ENCODE measurements around a stretch of chr4.

- PRO-cap, result no peak
Measured at GRCh38 chr4:180134047-180134591, 2109.1 kb upstream of the TENM3 start.

DNA sequence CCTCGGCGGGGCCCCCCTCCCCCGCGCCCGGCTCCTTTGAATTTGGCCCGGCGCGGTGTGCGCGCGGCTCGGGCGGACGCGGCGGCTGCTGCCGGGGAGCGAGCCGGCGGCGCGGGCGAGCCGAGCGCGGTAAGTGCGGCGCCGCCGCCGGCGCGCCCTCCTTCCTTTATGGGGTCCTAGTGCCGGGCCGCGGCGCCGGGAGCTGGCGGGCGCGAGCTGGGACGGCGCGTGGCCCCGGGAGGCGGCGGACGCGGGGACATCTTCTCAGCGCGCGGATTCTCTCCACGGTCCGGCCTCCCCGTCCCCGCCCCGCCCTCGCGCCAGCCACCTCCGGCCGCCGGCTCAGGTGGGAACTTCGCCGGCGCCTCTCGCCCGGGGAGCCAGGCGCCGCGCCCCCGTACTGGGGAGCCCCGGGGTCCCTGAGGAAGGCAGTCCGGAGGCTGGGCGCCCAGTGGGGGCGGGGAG is 98.5 kb upstream of the TENM3 start:
- PRO-cap, result no peak

DNA sequence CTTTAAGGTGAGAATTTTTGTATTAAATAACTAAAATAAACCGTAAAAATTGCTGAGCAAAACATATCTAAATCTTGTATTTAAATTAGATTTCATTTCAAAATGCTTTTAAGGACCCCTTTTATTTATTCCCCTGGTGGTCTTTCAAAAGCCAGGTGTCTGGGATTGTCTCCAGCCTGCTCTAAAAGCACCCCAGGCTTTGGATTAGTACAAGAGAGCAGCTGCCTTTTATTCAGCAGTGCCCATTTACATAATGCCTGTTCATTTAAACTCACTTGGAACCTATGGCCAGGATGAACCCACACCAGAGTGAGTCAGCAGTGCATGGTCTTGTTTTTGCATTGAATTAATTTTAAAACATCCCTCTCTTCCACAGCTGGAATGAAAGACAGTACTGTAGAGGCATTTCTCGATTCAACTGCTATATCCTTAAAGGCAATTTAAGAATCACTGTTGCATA is 64.1 kb upstream of the TENM3 start:
- PRO-cap, result no peak

- PRO-cap, result no peak
Measured at GRCh38 chr4:182680033-182680701, 237.0 kb downstream of the DCTD start.

GRCh38 chr4:182929357-182929706 is 12.1 kb upstream of the DCTD start:
- PRO-cap, result no peak

DNA sequence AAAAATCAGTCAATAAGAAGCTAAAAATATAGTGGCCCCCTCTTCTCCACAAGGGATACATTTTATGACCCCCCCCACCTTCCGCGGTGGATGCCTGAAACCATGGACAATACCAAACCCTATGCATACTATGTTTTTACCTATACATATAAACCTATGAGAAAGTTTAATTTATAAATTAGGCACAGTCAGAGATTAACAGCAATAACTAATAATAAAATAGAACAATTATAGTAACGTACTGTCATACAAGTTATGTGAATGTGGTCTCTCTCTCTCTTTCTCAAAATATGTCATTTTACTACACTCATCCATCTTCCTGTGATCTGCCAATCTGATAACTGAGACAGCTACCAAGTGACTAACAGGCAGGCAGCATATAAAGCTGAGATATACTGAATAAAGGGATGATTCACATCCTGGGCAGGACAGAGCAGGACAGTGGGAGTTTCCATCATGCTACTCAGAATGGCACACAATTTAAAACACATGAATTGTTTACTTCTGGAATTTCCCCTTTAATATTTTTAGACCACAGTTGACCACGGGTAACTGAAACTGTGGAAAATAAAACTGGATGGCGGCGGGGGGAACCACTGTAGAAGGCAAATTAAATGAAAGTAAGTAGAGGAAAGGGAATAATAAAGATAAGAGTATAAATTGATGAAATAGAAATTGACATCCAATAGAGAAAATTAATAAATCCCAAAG is 58.5 kb upstream of the DCTD start:
- PRO-cap, result no peak

- PRO-cap, result no peak
Measured at GRCh38 chr4:183171726-183172012, 72.6 kb downstream of the WWC2 start.

DNA sequence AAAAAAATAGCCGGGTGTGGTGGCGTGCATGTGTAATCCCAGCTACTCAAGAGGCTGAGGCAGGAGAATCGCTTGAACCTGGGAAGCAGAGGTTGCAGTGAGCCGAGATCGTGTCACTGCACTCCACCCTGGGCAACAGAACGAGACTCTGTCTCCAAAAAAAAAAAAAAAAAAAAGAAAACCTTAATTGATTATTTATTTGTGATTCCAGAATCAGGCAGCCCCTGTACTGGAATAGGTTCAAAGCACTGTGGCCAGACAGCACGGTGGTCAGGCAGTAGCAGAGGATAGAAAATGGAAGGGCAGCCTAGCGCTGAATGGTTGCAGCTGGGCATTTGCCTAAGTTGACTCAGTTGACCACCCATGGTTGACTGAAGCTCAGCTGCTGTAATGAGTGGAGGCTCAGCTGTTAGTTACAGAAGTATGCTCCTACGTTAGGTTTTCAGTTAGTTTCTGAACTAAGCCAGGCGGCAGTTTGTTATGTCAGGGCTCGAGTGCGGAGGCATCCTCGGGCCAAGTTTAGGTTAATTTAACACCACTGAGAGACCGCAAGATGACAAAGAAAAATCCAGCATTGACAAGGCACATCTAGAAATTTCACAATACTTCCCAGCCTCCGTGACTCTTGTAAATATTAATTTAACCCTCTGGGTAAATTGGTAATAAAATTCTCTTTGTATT is 33.3 kb upstream of the CDKN2AIP start:
- PRO-cap, result no peak

GRCh38 chr4:183430562-183431099 is 13.8 kb upstream of the CDKN2AIP start:
- PRO-cap, result no peak

DNA sequence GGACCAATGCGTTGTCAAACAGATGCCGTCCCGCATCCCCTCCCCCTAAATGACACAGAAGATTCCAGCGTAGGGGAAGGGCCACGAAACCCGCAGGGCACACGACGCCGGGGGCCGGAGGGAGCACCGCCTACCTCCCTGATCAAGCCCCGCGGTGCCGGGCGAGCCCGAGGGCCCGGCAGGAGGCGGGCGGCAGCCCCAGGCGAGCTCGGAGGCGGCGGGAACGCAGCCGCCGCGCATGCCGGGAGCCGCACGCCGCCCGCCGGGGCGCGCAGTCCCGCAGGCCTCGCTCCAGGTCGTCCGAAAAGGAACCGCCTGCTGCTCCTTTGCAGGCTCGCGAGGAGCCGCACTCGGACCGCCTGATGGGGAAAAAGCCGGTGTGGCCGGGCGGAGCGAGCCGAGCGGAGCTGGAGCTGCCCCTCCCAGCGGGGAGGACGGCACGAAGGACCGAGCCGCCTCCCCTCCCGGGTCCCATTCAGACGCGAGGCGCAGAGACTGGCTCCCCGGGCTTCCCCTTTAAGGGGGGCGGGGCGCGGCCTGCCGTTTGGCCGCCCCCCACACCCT is 734 bp upstream of the ING2 start:
- PRO-cap, result bidirectional peak, plus-strand start outside the sequence, minus-strand start at position 475 of the sequence

DNA sequence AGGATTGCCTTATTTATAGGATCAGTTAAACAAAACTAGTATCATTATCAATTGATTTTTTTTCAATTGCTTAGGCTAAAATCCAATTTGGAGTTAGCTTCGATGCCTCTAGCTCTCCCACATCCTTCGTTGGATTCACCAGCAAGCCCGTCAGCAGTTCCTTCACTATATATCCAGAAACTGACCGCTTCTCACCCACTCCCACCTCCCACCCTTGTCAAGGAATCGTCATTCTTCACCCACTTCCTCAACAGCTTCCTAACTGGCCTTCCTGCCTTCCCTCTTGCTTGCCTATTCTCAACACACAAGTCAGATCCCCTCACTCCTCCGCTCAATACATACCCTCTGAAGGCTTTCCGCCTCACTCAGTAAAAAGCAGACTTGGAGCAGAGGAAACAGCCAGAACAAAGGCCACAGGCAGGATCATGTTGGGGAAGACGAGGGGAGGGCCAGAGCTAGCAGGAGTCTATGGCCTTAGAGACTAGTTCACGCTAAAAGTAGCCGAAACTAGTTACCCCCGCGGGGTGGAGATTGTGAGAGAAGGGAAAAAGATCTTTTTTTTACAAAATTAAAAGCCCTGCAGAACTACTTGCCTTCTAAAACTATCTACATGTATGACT is 23.7 kb downstream of the RWDD4 start:
- PRO-cap, result no peak

DNA sequence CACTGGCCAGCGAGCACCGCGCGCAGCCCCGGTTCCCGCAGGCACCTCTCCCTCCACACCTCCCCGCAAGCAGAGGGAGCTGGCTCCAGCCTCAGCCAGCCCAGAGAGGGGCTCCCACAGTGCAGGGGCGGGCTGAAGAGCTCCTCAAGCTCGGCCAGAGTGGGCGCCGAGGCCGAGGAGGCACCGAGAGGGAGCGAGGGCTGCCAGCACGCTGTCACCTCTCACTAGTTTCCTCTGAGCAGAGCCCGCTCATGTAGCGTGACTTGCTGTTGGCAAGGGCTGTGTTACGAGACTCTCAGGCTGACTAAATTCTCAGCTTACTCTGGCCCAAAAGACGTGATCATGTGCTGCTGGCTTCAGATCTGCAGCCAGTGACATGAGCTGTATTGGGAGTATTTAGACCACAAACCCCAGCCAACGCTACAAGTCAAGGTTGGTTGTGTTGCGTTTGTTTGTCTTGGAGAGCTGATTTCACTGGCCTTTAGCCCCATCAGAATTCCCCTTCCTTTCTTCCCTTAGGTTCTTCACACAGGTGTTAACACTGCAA is 87.8 kb downstream of the TRAPPC11 start:
- PRO-cap, result no peak

GRCh38 chr4:183798976-183799363 is 106.1 kb upstream of the STOX2 start:
- PRO-cap, result no peak

- PRO-cap, result no peak
Measured at GRCh38 chr4:183966058-183966731, 61.1 kb downstream of the STOX2 start.

GRCh38 chr4:184264218-184264735 is 46.6 kb upstream of the ENPP6 start:
- PRO-cap, result no peak

DNA sequence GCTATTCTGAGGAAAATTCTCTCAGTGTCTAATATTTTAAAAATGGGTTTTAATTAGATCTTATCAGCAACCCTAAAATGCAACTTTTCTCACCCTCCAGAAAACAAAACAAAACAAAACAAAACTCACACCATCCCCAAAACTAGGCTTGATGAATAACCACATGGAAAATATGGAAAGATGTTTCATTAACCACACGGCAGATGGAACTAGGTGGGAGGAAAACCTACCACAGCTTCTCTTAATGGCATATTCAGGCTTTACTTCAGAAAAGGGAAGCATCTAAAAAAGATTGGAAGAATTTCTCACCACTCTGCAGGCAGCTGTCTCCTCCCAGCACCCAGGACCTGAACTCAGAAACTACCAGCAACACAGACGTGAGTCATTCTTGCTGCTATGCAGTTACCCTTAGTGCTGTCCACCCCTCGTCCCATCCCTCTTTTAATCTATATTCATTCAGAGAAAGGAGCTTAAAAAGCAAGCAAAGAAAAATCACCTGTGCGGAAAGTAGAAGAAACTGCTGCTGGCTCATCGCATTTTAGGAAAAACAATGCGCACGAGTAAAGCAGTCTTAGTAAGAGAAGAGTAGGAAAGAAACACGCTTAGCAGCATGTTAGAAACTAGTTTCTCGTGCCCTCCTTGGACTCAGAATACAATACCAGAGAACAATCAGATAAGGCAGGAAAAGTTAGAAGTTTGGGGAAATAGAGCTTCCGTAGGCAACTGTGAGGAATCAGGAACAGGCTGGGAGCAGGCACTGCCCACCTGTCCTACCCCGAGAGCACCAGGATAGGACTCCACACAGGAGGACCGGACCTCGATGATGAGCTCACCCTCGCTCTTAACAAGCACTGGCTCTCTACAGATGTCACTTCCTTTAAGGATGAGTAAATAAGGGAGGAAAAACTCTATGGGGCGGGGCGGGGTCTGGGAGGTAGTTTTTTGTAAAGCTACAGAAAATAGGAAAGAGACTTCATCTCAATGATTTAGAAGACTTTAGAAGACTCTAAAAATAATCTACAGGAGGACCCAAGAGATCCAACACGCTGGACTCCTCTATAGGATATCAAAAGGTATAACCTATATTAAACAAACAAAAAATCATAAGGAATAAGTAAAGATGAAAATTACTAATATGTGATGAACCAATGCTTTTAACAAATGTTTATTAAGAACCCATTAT is 48.1 kb upstream of the ENPP6 start:
- PRO-cap, result bidirectional peak, plus-strand start at position 1,012 of the sequence, minus-strand start at position 853 of the sequence

GRCh38 chr4:184282947-184284003 is 65.6 kb upstream of the ENPP6 start:
- PRO-cap, result unidirectional peak, plus-strand start at chr4:184283519

- PRO-cap, result bidirectional peak, plus-strand start at chr4:184284371, minus-strand start at chr4:184284285
Measured at GRCh38 chr4:184284004-184284584, 66.4 kb upstream of the ENPP6 start.

- PRO-cap, result unidirectional peak, minus-strand start at chr4:184288496
Measured at GRCh38 chr4:184288380-184289559, 71.1 kb upstream of the ENPP6 start.

DNA sequence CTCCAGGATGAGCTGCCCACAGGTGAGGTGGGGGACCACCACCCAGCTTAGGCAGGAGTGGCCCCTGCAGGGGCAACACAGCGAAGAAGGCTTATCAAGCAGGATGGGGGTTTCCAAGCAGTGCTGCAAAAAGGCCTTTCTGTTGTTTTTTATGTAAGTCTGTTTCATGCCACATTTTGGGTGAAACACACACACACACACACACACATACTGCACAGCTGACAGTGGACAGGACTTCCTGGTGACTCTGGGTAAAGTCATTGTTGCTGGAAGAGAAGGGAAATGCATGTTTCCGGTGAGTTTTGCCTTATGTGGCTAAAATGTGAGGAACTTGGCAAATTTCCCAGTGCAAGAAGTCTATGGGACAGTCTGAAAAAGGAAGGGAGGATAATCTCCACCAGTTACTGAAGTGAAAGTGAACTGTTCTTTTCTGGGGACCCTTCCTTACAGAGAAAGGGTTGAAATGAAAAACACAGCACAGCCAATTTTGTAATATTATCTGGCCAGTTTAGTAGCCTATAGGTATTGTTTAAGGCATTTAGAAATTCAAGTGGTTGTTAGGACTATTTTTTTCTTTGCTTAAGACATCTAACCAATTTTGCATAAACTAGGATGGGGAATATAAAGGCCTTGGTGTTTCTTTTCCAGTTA is 119.1 kb downstream of the IRF2 start:
- PRO-cap, result no peak